ENCODE data around the gene BLVRA.

GRCh38 chr7:39725670-39726168, 102.3 kb downstream of the RALA start:
- RRBS: no CpG with 5 or more reads among the region's 1 CpG

DNA sequence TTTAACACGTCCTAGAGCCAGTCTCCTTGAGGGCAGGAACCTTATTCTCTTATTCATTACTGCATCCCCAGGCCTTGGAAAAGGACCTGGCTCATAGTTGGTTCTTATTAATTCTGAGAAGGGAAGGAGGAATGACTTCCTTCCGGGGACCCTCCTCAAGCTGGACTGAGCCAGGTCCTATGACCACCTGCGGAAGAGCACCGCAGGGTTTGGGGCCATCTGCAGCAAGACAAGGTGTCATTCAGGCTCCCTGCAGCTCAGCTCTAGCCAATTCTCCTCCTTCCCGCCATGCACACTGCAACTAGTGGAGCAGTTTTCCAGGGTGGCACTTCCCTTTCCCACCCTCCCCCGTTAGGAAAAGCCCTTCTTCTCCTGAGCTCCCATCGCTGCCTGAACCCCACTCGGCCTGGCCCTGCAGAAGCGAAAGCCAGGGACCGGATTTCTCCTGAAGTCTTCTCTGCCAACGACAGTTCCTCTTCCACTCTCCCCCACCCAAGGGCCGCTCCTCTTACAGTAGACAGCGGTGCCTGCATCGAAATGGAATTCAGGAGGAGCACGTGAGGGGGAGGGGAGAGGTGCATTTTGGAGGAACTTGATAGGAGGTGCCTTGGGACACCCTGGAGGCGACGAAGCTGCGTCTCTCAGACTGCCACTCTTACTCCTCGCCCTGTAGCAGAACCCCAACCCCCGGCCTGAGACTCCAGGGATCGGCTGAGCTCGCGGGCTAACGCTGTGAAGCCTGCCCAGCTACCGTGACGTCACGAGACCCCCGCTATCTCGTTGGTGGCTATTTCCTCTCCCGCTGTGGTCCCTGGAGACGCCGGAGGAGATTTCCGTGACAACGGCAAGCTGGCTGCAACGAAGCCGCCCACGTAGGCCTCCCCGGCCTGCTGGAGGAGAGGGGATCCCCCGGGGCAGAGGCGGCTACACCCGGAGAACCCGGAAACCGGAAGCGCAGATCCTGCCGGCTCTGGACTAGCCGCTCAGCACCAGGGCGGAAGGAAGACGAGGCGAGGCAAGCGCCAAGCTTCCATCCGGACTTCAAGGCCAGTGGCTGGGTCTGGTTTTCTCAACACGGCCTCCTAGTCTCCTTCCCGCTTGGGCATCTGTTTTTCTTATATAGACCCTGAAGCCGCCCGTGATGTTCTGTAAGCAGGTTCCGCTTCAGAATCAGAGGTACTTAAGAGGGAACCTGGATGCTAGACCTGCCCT, 109.7 kb downstream of the RALA start:
- RRBS: 5% methylated on average over 14 of the region's 56 CpGs

- RRBS: 9% methylated on average over 6 of the region's 30 CpGs
Observed at GRCh38 chr7:39754106-39754778, 130.9 kb downstream of the RALA start.

DNA sequence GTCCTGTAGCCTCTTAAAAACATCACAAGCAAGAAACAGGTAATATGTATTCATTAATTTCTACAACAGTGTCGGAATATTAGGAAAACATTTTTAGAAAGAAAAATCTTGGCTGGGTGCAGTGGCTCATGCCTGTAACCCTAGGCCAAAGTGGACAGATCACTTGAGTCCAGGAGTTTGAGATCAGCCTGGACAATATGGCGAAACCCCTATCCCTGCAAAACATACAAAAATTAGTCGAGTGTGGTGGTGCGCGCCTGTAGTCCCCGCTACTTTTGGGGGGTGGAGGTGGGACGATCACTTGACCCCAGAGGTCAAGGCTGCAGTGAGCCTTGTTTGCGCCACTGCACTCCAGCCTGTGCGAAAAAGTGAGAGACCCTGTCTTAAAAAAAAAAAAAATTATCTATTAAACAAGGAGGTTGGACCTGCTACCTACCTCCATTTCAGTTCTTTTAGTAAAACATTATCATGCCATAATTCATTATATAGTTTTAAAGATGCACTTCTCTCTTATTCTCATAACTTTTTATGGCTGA, 31.0 kb downstream of the CDK13 start:
- RRBS: no CpG with 5 or more reads among the region's 9 CpGs

DNA sequence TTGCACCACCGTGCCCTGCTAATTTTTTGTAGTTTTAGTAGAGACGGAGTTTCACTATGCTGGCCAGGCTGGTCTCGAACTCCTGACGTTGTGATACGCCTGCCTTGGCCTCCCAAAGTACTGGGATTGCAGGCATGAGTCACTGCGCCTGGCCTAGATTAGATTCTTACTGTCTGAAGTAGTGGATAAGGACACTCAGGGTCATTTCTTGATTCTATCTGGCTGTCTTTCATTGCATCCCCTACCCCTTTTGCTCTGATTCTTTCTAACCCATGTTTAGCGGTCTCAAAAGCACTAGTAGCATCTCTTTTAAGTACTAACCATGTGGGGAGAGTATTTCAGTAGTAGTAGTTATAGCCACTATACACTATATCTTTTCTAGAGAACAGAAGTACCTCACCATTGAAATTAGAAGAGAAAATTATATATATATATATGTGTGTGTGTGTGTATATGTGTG, 79.8 kb downstream of the CDK13 start:
- RRBS: no CpG with 5 or more reads among the region's 7 CpGs

DNA sequence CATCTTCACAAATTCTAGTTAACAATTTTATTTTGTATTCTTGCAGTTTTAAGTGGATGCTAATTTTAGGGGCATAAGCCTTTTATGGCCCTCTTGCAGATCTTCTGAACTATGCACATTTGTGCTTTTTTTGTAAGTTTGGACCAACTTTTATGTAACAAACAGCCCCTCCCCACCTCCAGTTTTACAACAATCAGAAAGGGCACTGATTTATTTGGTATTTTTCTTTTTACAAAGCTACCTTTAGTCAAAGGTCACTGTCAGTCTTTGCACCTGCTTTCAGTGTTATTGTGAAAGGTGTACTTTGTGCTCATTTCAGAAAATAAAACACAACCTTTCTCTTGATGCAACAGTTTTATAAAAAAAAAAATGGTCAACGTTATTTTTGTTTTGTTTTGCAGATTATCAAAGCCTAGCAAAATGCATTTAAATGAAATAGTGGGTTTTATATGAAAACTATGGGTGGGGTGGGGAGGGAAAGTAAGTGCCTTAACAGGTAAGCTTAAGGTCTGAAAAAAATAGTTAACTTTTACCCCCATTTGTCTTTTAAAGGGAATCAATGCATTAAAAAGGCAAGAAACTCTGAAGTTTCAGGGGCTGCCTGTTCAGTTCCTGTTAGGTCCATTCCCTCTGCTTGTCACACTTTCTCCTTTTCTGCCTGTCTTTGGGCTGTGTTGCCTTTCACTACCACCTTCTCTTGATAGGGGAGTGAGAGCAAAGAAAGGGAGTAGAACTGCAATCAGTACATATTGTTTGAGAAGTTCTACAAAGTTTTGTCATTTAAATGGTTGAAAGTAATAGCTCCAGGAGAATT, 39.0 kb downstream of the MPLKIP start:
- RRBS: no CpG with 5 or more reads among the region's 1 CpG

DNA sequence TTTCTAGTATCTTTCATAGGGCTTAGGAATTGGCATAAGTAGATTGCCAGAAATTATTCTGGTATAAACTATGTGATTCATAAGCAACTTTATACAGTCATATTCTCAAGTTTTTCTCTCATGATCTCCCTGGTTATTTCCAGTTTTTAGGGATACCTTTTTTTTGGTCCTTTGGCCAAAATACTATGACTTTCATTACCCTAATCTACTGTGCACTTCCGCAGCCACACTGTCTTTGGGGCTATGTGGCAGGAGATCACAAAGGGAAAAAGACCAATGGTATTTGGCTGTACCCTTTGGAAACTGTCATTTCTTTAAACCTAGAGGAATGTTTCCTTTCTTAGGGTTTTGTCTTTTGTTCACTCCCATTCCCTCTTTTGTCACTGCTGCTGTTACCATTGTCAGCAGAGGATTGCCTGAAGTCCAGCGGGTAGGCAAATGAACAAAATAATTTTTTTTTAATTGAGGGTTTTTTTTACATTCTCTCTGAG, 374.4 kb downstream of the SUGCT start:
- RRBS: no CpG with 5 or more reads among the region's 2 CpGs

DNA sequence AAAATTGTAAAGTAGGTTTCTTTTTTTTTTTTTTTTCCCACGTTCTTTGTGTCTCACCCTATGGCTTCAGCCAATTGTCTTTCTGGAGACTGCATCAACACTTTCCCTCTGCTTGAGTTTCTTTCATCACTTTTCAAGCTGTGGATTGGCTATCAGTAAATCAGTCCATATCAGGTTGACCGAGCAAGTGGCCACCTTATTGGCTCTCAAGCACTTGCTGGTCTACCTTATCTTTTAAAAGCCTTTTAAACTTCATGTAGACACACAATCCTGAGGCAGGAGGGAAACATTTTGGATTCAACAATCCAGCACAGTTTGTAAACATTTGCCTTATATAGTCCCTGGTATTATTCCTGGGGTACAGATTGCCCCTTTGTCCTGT, 288.6 kb downstream of the INHBA start:
- RRBS: no CpG with 5 or more reads among the region's 2 CpGs

DNA sequence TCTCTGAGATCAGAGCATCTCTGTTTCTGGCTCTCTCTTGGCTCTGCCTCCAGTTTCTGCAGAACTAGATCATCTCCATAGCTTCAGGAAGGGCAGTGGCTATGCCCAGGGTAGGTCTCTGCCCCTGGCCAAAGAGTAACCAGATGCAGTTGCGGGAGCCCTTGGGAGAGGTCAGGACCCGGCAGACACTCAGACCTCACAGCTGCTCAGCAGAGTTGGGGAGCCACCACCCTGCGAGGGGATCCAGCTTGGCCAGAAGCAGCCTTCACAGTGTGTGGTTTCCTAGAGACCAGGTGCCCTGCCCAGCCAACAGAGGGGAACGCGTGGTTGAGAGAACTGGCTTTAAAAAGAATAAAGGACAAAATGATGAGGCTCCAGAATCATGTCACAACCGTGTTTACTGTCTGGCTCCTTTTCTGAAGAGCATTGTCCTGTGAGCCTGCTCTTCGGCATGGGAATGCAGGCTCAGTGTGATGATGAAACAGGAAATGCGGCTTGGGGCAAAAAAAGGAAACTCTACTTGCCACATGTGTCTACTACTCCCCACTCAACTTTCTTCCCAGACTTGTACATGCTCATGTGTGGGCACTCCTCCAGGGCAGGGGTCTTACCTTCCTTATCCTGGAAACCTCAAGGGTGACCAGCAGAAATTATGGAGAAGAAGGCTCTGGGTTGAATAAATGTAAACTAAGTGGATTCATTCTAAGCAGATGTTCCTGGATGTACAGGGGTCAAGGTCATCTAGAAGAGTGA, 243.1 kb downstream of the INHBA start:
- RRBS: no CpG with 5 or more reads among the region's 8 CpGs

- RRBS: no CpG with 5 or more reads among the region's 8 CpGs
Observed at GRCh38 chr7:41465306-41466164, 237.4 kb downstream of the INHBA start.

- RRBS: 92% methylated on average over 4 of the region's 29 CpGs
Observed at GRCh38 chr7:41695571-41696942, 6.8 kb downstream of the INHBA start.

GRCh38 chr7:41732763-41733195, 29.9 kb upstream of the INHBA start:
- RRBS: no CpG with 5 or more reads among the region's 8 CpGs

DNA sequence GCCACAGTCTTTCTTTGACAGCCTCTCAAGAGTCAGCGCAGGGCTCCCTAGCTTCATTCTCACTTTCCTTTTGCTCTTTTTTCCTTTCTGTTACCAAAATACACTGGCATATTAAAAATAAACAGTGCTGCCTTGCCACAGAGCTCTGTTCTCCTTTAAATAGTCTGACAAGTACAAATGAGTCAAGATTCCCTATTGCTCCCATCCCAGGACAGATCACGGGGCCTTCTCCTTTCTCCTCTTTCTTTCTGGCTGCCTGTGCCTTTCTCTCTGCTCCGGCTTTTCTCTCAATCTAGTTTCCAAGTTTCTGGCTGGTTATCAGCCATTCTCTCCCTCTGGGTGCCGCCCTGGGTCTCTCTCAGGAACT, 132.4 kb upstream of the INHBA start:
- RRBS: no CpG with 5 or more reads among the region's 4 CpGs

DNA sequence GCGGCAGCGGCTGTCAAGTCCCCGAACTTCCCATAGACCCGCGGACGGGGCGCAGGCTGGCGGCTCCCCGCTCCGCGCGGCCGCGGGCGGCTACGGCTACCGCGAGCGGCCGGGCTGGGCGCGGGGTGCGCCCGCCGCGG, 163 bp downstream of the GLI3 start:
- RRBS: no CpG with 5 or more reads among the region's 26 CpGs

- RRBS: no CpG with 5 or more reads among the region's 2 CpGs
Observed at GRCh38 chr7:42746264-42746654, 165.6 kb downstream of the C7orf25 start.

DNA sequence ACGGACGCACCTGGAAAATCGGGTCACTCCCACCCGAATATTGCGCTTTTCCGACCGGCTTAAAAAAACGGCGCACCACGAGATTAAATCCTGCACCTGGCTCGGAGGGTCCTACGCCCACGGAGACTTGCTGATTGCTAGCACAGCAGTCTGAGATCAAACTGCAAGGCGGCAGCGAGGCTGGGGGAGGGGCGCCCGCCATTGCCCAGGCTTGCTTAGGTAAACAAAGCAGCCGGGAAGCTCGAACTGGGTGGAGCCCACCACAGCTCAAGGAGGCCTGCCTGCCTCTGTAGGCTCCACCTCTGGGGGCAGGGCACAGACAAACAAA, 53.1 kb upstream of the HECW1 start:
- RRBS: no CpG with 5 or more reads among the region's 19 CpGs

DNA sequence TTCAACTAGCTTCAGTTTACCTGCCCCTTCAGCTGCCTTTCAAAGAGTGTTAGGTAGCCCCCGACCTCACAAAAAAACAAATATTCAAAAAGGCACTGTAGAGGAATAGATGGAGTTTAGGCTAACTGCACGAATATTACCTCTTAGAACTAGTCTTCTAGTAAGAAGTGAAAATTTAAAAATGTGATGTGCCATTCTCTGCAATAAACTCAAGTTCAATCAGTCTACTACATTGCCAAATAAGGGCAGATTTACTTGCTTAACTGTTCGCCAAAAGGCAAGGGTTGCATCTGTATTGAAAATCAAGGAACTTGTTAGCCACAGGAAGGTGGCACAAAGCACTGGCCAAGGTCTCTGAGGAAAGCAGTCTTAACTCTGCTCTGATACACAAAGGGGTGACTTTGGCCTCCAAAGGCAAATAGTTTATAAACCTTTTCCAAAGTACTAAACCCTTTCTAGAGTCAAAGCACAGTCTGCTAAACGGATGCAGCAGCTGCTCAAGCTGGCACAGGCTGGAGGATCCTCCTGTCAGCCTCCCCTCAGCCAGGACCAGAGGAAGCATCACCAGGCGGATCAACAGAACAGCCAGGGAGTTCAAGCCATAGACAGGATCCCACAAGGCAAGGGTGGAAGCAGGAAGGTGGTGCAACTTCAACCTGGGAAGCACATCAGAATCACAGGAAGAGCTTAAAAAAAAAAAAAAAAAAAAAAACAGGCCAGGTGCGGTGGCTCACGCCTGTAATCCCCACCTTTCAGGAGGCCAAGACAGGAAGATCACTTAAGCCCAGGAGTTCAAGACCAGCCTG, 68.3 kb downstream of the STK17A start:
- RRBS: no CpG with 5 or more reads among the region's 7 CpGs

GRCh38 chr7:43669784-43670073, 59.6 kb downstream of the COA1 start:
- RRBS: no CpG with 5 or more reads among the region's 2 CpGs

GRCh38 chr7:43693452-43693898, 35.8 kb downstream of the COA1 start:
- RRBS: no CpG with 5 or more reads among the region's 6 CpGs

GRCh38 chr7:43757927-43758968, at the start of gene BLVRA:
BLVRA (plus strand) TSS chr7:43758680.
- RRBS: 10% methylated on average over 38 of the region's 89 CpGs

Data from OVCAR3 (cell line).